ENCODE results near the gene RABGAP1L.

DNA sequence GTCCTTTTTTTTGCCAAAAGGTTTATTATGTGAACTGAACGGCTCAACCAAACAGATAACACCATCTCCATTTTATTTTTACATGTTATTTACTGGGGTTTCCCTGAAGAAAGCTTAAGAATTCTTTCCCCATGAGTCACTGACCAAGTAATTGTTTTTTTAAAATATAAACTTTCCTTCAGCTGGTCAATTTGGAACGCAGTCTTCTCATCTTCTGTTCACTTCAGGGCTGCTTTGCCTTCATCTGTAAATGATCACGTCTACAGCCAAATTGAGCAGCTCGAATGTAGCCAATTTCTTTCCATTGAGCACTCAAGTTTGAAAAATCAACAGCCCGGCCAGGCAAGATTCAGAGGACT lies 76.7 kb upstream of the C1orf105 start:
- PRO-cap = no peak

GRCh38 chr1:172390650-172391476 lies 29.6 kb upstream of the C1orf105 start:
- PRO-cap = no peak

- PRO-cap = no peak
Observed at GRCh38 chr1:172398208-172398527, 22.3 kb upstream of the C1orf105 start.

- PRO-cap = no peak
Observed at GRCh38 chr1:172500252-172500657, 32.7 kb upstream of the SUCO start.

- PRO-cap = no peak
Observed at GRCh38 chr1:172533737-172534075, 756 bp downstream of the SUCO start.

DNA sequence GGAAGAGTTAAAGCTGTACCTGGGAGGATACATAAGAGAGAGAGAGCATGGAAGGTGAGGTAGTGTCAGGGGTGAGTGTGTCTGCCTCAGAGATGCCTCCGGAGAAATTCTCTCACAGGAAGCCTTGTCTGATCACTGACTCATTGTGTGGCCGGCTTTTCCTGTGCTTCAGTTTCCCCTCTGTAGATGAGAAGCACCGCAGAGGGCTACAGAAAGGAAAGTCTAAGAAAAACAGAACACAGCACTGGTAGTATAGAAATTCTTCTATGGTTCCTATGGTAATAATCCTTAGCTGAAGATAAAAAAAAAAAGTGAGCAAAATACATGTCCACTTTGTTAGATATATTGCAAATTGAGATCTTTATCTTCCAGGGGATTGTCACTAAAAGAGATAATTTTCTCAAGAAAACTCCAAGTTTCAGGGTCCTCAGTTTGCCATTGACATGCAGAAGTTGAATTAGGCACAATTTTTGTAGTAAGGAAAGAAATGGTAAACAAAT lies 40.4 kb downstream of the FASLG start:
- PRO-cap = no peak

DNA sequence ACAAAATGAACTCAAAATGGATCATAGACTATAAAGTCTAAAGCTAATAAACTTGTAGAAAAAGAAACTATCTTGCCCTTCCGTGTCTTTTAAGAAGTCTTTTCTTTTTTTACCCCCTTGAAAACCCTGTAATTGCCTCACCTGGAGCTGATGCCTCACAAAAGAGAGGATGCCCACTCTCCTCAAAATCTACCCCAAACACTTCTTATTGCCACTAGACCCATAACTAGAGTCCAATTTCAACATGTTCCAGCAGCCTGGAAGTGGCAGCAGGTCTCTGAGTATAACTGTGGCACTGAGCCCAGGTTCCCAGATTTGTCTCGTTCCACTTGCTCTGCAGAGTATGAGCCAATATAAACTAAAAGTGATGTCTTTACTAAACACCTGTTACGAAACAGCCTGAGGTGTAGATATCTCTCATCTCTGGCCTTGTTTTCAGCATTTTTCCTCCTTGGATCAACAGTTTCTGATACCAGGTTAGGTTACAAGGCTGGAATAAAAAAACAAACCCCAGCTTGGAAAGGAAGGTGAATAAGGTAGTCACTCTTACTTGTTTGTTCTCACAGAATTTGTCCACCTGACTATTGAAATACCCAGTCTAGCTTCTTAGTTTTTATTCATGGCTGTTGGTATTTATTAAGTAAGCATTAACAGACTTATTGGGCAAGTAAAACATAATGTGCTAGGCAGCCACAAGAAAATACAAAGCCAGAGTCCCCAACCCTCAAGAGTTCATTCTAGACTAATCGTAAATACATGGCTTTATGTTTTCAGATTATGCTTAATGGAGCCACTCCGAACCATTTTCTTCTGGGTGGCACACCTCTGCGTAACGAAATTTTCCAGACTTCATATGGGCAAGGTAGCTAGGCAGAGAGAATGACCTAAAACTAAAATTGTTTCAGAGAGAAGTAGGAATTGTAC lies 25.1 kb upstream of the PRDX6 start:
- PRO-cap = no peak

- PRO-cap = no peak
Observed at GRCh38 chr1:173490772-173491636, 13.9 kb downstream of the PRDX6 start.

DNA sequence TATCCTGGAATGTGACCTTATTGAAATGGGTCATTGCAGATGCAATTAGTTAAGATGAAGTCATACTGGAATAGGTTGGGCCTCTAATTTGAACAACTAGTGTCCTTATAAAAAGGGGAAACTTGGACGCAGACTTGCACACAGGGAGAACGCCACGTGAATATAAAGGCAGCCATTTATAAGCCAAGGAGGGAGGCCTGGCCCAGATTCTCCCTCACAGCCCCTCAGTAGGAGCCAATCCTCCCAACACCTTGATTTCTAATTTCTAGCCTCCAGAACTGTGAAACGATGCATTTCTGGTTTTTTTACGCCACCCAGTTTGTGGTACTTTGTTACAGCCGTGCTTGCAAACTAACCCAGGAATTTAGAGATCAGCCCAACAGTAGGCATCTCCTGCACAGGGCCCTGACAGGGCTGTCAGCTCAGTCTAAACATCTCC lies 30.5 kb downstream of the PRDX6 start:
- PRO-cap = no peak

DNA sequence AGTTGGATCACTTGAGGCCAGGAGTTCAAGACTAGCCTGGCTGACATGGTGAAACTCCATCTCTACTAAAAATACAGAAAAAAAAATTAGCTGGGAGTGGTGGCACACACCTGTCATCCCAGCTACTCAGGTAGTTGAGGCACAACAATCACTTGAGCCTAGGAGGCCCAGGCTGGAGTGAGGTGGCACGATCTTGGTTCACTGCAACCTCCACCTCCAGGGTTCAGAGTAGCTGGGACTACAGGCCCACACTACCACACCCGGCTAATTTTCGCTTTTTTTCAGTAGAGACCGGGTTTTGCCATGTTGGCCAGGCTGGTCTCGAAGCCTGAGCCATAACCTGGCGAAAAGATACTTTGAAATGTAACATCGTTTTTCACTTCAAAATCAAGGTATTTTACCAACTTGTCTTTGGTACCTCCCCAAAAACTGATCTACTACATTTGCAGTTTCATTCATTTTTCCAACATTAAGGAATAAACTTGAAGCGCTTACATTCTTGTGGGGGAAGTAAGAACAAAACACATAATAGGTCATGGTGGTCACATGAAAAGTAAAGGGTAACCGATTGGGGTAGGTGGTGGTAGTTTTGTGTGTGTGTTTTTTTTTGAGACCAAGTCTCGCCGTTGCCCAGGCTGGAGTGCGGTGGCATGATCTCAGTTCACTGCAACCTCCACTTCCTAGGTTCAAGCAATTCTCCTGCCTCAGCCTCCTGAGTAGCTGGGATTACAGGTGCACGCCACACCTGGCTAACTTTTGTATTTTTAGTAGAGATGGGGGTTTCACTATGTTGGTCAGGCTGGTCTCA lies 6.3 kb upstream of the ZBTB37 start:
- PRO-cap = no peak

DNA sequence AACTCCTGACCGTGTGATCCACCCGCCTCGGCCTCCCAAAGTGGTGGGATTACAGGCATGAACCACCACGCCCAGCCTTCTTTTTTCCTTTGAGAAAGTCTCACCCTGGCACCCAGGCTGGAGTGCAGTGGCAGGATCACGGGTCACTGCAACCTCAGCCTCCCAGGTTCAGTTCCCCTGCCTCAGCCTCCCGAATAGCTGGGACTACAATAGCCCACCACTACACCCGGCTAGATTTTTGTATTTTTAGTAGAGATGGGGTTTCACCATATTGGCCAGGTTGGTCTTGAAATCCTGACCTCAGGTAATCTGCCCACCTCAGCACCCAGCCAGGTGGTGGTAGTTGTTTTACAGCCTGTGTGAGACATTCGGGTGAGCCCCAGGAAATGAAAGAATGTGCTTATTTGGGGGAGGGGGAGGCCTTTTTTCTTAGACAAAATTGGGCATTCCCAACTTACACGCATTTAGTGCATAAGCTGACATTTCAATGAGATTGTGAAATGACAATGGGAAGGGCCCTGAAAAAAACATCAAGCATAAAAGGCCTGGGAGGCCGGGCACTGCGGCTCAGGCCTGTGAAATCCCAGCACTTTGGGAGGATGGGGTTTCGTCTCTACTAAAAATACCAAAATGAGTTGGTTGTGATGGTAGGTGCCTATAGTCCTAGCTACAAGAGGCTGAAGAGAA lies 5.6 kb upstream of the ZBTB37 start:
- PRO-cap = no peak

DNA sequence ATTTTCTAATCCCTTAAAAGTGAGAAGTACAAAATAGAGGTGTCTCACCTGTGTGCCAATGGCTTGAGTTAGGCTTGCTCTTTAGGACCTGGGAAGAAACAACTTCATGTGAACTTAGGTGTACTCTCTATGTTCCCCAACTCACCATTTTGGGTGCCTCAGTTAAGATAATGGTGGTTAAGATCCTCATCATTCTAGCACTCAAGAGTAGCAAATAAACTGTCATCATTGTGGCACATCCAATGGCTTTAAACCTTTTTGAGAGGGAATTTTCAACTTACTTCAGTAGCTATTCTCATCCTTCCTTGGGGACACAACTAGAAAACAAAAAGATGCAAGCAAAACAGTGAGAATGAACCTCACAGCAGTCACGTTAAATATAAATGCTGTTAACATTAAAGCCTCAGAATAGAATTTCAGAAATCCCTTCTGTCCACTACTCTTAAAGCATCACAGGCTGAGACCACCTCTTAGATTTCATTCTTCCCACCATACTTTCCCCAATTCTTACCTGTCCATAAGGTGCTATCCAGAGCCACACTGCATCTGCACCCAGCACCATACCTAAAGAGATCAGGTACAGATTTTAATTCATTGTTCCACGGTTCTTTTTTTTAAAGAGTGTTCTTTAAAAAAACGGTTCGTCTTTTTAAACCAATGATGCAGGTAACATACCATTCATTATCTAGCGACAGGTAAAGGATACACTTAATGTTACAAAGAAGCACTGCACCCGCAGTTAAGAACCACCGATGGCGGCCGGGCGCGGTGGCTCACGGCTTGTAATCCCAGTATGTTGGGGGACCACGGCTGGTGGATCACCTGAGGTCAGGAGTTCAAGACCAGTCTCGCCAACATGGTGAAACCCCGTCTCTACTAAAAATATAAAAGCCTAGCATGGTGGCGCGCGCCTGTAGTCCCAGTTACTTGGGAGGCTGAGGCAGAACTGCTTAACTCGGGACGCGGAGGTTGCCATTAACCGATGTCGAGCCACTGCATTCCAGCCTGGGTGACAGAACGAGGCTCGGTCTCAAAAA lies 1.4 kb upstream of the ZBTB37 start:
- PRO-cap = no peak

GRCh38 chr1:173867517-173867935 lies 654 bp upstream of the ZBTB37 start:
- PRO-cap = no peak

- PRO-cap = no peak
Observed at GRCh38 chr1:173925348-173925534, 8.1 kb upstream of the SERPINC1 start.

DNA sequence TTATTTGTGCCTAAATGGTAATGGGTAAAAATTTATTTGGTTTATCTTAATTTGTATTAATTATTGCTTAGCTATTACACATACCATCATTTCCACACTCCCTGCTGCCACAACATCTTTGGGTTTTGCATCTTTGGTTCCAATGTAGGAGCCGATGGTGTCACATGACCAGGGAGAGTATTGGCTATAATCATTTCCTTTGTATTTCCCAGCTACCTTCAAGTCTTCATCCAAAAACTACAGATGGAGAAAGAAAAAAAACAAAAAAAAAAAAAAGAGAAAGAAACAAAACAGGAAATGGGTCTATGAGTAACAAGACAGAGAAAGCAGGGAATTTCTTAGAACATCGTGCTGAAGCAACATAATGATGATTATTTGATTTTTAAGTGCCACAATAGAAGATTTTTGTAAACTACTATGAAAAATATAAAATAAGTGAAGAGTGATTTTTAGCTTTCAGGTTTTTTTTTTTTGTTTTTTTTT lies 34.8 kb upstream of the SERPINC1 start:
- PRO-cap = no peak

- PRO-cap = no peak
Observed at GRCh38 chr1:174131327-174131632, 28.0 kb upstream of the RABGAP1L start.

DNA sequence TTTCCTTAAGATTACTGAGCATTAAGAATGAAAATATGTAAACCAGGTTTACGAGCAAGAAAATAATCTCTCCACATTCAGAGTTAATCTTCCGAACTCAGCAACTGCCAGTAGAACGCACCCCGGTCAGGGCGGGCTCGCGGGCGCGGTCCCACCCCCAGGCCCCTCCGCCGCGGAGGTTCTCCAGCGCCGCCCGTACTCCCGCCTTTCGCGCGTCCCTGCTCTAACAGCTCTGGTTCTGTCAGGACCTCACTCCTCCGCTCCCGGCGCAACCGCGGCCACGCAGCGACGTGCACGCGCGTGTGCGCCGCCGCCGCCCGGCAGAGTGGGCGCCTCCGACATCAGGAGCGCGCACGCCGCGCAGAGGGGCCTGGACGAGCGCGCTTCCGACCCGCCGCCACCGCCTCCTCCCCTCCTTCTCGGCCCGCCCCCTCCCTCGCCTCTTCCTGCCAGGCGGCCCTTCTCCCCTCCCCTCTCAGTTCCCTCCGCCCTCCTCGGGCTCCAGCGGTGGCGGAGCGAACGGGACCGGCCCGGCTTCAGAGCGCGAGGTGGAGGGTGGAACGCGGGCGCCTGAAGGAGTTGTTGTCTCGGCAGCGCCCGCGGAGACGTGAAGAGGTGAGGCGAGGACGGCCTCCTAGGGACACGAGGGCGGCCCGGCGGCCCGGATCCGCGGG lies at the start of gene RABGAP1L:
RABGAP1L (plus strand) TSS at position 478 of the 674 bp plus-strand sequence.
- PRO-cap = bidirectional peak, plus-strand start at position 539 of the sequence, minus-strand start at position 234 of the sequence

- PRO-cap = no peak
Observed at GRCh38 chr1:174938414-174939192, 61.1 kb upstream of the CACYBP start.

- PRO-cap = unidirectional peak, minus-strand start at chr1:174965779
Observed at GRCh38 chr1:174965590-174965932, 34.2 kb upstream of the CACYBP start.

GRCh38 chr1:175318993-175319454 lies 126.4 kb upstream of the KIAA0040 start:
- PRO-cap = no peak